Jurkat, Clone E6-1 (cell line): ENCODE measurements around the genes OTP and LHFPL2.

DNA sequence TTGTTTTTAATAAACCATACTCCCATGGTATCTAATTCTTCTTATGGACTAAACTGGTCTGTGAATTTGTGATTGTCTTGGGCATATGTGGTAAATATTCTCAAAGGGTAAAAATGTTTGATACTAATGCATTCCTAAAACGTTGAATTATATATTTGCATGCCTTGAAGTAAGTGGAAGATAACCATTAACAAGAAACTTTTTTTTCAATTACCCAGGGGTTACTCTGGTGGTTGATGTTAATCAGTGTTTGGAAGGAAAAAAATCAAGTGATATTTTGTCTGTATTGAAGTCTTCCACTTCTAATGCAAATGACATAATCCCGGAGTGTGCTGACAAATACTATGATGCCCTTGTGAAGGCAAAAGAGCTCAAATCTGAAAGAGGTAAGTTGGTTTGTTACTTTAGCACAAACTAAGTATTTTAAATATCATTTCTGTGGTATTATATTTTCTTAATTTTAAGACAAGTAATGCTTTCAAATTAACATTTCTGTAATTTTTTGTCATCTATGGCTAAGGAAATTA lies 8.5 kb upstream of the F2RL2 start:
- RRBS: no CpG with 5 or more reads among the region's 2 CpGs

DNA sequence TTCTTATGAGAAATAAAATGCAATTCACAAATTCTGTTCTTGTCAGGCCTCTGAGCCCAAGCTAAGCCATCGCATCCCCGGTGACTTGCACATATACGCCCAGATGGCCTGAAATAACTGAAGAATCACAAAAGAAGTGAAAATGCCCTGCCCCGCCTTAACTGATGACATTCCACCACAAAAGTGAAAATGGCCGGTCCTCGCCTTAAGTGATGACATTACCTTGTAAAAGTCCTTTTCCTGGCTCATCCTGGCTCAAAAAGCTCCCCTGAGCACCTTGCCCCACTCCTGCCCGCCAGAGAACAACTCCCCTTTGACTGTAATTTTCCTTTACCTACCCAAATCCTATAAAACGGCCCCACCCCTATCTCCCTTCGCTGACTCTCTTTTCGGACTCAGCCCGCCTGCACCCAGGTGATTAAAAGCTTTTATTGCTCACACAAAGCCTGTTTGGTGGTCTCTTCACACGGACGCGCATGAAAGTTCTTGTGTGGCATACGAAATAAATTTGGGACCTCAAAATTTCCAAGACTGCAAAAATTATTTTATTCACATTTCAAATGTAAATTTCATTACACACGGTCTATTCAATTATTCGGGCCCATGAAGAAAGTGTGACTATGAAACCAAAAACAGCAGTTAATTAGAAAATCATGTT lies 1.0 kb downstream of the WDR41 start:
- RRBS: no CpG with 5 or more reads among the region's 17 CpGs

DNA sequence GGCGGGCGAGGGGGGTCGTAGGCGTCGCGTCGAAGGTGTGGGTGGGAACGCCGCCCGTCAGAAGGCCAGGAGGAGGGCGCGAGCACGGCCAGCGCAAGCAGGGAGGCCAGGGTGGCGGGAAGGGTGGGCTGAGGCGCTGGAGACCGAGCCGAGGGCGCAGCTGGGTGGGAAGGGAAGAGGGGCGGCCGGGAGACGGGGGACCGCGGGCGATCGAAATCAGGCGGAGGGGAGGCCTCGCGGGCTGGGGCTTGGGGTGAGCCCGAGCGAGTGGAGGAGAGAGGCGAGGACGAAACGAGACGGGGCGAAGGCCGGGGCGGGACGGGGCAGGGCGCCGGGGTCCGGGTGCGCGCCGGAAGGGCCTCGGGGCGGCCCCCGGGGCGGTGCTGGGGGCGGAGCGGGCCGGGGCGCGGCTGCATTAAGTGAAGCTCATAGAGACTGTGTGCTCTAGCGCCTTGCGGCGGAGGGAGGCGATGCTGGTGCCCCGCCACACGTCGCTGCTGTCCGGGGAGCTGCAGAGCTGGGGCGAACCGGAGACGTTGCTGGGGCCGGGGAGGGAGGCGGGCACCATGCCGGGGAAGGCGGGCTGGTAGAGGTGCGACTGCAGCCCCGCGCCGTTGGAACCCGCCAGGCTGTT lies 8.5 kb downstream of the OTP start:
- RRBS: 1% methylated on average over 11 of the region's 74 CpGs

DNA sequence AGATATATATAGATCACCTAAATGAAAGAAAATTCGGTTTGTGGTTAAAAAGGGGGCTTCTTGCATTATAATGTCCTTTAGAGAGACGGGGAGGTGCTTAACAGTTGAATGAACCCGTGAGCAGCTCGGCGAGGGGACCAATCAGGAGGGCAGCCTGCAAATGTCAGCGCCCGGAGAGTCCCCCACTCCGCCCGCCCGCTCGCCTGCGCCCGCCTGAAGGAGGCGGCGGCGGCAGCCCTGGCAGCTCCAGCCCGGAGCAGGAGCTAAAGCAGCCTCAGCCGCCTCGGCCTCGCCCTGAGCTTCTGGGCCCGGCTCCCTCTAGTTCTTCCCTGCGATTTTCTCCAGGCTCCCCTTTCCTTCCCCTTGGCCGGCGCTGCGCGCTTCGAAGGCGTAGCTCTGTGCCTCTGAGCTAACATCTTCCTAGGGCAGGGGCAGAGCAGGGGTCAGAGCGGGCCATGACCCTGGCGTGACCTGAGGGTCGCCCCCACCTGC lies at the start of gene OTP:
OTP (minus strand) TSS at position 72 of the 492 bp plus-strand sequence.
- RRBS: 84% methylated on average over 10 of the region's 31 CpGs

GRCh38 chr5:77770994-77771494 lies 5.1 kb downstream of the TBCA start:
- RRBS: no CpG with 5 or more reads among the region's 3 CpGs

- RRBS: no CpG with 5 or more reads among the region's 3 CpGs
Observed at GRCh38 chr5:77994574-77995170, 218.5 kb upstream of the TBCA start.

- RRBS: 27% methylated on average over 47 of the region's 110 CpGs
Observed at GRCh38 chr5:78648480-78649454, at the start of gene LHFPL2. TSS of gene LHFPL2 (minus strand) at chr5:78648772.

DNA sequence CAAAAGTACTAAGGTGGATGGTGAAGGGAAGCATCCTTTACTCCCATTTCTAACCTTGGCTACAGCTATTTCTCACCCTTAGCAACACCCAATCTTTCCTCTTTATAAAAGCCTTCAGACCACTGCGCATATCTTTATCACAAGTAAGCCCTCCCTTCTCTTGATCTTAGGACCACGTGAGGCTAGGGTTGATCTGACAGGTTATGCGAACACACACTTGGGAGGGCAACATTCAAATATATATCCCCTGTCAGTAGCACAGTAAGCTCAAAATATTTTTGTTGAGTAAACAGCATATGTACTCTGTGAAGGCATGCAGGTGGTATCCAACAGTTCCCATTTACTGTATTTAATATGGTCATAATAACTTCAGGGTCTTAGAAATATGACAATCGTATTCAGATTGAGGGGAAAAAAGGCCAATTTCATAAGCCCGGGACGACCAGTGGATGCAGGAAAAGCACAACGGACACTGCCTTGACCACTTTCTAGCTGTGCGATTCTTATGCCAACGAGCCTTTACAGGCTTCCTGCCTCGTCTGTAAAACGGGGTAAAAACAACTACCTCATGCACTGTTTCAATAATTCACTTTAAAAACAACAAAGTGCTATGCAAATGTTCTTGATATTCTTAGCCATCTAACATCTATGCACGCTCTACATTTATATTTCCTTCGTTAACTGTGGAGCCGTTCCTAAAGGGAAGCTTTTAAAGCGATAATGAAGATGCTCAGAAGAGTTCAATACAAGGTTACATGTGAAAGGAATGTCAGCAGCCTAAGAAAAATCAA lies 1.3 kb downstream of the ARSB start:
- RRBS: no CpG with 5 or more reads among the region's 15 CpGs

GRCh38 chr5:78985701-78986389 lies 735 bp upstream of the ARSB start:
- RRBS: no CpG with 5 or more reads among the region's 13 CpGs

- RRBS: no CpG with 5 or more reads among the region's 5 CpGs
Observed at GRCh38 chr5:79238356-79238686, 2.4 kb downstream of the JMY start.

DNA sequence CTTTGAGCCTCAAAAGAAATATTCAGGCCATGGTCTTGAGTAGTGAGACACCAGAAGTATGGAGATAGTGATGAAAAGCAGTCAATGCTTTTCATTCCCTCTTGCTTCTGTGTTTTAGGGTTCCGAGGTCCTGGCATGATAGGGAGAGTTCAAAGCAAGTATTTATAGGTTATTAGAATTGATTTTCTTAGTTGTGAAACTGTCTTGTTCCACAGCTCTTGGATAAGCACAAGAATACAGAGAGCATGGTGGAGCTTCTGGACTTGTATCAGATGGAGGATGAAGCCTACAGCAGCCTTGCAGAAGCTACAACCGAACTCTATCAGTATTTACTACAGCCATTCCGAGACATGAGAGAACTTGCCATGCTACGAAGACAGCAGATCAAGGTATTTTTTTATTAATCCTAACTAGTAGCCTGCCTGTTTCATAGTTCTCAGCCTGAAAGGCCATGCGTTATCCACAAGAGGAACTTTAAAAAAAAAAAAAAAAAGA lies 41.8 kb downstream of the JMY start:
- RRBS: no CpG with 5 or more reads among the region's 5 CpGs

DNA sequence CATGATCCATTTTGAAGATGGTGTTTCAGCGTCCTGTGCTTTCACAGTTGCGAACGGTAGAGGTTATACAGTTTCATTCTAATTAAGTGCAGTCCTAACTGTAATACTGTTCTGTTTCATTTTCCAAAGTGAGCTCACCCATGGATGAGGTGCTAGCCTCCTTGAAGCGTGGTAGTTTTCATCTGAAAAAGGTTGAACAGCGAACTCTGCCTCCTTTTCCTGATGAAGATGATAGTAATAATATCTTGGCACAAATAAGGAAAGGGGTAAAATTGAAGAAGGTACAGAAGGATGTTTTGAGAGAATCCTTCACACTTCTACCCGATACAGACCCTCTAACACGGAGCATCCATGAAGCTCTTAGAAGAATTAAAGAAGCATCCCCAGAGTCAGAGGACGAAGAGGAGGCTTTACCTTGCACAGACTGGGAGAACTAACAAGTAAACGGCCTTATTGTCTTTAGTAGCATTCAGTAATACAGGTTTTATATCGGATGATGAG lies 80.0 kb downstream of the JMY start:
- RRBS: no CpG with 5 or more reads among the region's 10 CpGs

DNA sequence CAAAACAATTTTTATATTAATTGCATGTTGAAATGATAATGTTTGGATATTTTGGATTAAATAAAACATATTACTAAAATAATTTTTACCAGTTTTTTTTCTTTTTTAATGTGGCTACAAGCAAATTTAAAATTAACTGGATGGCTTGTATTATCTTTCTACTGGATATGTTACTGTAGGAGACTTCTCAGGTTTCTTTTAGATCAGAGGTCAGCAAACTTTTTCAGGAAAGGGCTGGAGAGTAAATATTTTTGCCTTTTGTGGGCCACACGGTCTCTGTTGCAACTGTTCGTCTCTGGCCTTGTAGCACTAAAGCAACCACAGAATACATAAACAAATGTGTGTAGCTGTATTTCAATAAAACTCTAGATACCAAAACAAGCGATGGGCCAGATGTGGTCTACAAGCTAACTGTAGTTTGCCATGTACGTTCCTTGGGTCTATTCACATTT lies 32.7 kb upstream of the HOMER1 start:
- RRBS: no CpG with 5 or more reads among the region's 4 CpGs

- RRBS: no CpG with 5 or more reads among the region's 1 CpG
Observed at GRCh38 chr5:79590467-79590739, 21.8 kb upstream of the TENT2 start.

DNA sequence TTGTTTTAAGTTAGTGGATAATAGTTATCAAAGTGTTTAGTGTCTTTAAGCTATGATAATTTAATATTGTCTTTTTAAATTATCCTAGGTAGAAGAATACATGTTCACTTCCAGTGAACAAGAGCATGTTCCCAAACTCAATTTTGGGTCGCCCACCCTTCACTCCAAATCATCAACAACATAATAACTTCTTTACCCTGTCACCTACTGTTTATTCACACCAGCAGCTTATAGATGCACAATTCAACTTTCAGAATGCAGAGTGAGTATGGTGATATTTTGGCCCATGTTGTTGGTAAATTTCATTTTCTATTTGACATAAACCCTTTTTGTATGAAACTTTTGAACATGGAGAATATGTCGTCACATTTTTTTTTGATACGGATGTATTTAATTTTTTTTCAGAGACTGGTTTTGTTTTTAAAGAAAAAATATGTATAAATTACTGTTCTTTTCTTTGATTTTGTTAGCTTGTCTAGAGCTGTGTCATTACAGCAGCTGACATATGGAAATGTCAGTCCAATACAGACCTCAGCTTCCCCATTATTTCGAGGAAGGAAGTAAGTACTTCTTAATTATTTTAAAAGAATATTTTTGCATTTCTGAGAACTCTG lies 7.4 kb downstream of the TENT2 start:
- RRBS: no CpG with 5 or more reads among the region's 4 CpGs

- RRBS: no CpG with 5 or more reads among the region's 3 CpGs
Observed at GRCh38 chr5:80133060-80133394, 97.9 kb downstream of the THBS4 start.

- RRBS: no CpG with 5 or more reads among the region's 7 CpGs
Observed at GRCh38 chr5:80182795-80183638, 72.8 kb downstream of the SERINC5 start.

- RRBS: no CpG with 5 or more reads among the region's 5 CpGs
Observed at GRCh38 chr5:80190830-80191480, 64.9 kb downstream of the SERINC5 start.